Foreskin fibroblast (primary cell): Measurements from ENCODE around the genes PLCB2, CHST14 and GCHFR.

- RRBS, result no CpG with 5 or more reads among the region's 3 CpGs
These were observed 15.8 kb upstream of the SRP14 start for GRCh38 chr15:40054784-40055167.

DNA sequence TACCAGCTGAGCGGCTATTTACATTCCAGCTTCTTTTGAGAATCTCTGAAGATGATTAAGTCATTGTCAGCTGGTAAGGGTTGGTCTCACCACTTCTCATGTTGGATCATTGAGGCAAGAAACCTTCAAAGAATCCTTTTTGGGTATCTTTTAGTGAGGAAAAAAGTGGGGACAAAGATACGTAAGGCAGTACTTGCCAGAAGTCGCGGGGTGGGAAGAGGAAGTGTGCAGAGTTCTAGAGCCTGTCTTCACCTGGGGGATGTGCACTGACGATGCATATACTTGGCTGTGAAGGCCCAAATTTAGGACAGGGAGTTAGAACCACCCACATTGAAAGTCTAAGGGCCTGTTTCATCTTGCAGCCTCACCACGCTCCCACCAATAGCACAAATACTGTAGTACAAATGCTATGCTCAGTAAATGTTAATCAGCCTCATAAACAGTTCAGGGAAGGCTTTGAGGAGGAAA, 25.6 kb upstream of the SRP14 start:
- RRBS, result no CpG with 5 or more reads among the region's 6 CpGs

- RRBS, result no CpG with 5 or more reads among the region's 13 CpGs
These were observed 26.1 kb downstream of the BMF start for GRCh38 chr15:40082460-40083149.

- RRBS, result 82% methylated on average over 6 of the region's 17 CpGs
These were observed 1.4 kb downstream of the PAK6 start for GRCh38 chr15:40239996-40240860.

GRCh38 chr15:40252394-40253706, 14.0 kb downstream of the PAK6 start:
- RRBS, result 10% methylated on average over 47 of the region's 108 CpGs

DNA sequence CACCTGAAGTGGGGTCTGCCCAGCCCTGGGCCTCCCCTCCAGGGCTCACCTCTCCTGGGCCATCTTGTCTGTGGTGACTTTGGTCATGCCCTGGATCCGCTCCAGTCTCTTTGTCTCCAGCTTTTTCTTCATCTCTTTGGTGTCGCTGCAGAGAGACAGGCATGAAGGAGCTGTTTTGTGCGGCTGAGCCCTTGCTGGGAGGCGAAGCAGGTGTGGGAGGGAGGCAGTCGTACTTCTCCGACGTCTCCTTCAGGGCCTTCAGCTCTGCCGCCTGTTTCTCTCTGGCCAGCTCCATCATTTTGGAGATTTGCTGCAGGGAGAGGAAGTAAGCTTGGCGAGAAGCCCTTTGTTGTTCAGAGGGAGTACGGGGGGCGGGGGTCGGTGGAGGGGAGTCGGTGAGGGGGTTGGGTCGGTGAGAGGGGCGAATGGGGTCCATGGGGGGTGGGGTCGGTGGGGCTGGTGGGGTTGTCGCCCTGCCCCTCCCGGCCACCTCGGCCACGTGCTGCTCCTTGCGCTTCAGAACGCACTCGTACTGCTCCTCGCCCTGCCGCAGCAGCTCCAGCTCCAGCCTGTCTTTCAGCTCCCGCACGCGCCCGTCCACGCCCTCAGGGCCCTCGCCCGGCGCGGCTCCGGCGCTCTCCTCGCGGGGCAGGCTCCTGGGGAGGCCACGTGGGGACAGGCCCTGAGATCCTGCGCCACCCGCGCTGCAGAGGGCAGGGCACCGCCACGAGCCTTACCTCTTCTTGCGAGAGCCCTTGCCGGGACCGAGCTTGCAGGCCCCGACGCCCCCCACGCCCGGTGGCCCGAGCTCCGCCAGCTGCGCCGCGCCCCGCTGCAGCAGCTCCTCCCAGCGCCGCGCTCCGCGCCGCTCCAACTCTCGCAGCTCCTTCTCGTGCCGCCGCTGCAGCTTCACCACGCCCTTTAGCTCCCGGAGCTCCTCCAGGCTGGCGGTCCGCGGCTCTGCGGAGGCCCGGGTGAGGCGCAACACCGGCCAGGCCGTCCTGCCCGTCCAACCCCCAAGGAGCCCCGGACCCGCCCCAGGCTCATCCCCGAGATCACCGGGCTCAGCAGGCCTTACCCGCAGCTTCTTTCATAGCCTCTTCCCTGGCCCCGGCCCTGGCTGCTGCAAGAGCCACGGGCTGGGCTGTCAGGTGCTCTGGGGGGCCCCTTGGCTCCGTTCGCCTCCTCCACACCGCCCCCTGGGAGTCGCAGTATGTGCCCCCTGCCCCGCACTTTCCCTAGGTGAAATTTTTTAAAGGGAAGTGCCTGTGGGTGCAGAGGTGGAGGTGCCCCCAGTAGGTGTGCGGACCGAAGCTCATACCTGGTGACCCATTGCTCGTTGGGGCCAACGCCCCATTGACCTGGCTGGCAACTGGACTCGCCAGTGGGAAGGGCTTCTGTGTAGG, 8.2 kb upstream of the ANKRD63 start:
- RRBS, result 4% methylated on average over 19 of the region's 95 CpGs

DNA sequence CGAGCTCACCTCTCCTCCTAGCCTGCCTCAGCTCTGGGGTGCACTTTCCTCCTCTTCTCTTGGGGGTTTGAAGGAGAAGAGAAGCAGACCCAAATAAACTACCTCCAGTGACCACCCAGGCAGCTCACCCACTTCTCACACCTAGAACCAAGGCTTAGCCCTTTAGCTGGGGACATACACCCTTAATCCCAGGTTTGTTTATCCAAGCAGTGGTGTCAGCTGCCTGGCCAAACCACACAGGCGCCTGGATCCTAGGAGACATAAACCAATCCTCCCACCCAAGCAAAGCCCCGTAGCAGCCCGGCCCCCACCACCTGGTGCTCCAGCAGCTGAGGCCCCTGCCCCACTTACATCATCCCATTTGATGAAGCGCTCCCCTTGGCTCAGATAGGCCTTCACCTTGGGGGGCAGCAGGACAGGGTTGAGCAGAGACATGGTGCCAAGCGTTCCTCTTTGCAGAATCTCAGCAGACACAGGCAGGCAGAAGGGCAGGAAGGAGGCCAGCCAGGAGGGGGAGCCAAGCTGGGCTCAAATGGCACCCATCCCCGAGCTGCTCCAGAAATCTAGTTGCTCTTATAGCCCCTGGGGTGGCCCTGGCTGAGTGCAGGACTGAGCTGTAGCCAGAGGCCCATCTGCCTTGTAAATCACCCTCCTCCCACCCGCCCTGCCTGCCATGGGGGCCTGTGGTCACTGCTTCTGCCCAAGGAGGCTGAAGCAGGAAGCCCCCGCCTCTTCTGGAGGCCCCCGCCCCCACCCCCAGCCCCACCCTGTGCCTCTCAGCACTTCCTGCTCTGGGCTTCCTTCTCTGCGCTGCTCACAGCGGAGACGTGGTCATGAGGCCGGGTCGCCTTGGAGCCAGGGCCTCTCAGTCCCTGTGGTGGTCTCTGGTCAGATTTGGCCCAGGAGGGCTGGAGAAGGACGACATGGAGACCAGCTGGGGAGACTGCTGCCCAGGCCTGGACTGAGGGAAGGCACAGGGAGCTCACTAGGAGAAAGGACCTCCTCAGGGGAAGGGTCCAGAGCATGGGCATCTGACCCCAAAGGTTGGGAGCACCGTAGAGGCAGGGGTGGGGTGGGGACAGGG, at the start of gene PLCB2:
Gene PLCB2, minus strand, starts transcription at position 698 of the 1,084 bp plus-strand sequence.
- RRBS, result no CpG with 5 or more reads among the region's 17 CpGs

GRCh38 chr15:40330267-40331366, 7.1 kb downstream of the INAFM2 start:
- RRBS, result no CpG with 5 or more reads among the region's 16 CpGs

DNA sequence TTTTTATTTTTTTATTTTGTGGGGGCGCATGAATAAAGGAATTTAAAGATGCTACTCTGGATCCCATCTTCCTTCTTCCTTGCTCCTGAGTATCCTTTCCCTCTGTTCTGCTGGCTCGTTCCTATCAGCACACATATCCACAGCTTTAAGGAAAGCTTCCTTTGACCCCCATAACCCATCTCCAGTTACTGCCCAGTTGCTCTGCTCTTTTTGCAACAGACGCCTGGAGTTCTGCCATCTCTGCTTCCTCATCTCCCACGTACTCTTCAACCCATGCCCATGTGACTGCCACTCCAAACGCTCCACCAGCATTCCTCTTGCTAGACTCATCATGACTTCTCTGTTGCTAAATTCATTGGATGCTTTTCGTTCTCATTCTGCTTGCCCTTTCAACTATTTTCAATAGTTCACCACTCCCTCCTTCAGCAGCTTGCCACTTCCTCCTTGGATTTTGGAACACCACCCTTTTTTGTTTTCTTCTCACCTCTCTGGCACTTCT, 2.7 kb upstream of the KNSTRN start:
- RRBS, result no CpG with 5 or more reads among the region's 6 CpGs

DNA sequence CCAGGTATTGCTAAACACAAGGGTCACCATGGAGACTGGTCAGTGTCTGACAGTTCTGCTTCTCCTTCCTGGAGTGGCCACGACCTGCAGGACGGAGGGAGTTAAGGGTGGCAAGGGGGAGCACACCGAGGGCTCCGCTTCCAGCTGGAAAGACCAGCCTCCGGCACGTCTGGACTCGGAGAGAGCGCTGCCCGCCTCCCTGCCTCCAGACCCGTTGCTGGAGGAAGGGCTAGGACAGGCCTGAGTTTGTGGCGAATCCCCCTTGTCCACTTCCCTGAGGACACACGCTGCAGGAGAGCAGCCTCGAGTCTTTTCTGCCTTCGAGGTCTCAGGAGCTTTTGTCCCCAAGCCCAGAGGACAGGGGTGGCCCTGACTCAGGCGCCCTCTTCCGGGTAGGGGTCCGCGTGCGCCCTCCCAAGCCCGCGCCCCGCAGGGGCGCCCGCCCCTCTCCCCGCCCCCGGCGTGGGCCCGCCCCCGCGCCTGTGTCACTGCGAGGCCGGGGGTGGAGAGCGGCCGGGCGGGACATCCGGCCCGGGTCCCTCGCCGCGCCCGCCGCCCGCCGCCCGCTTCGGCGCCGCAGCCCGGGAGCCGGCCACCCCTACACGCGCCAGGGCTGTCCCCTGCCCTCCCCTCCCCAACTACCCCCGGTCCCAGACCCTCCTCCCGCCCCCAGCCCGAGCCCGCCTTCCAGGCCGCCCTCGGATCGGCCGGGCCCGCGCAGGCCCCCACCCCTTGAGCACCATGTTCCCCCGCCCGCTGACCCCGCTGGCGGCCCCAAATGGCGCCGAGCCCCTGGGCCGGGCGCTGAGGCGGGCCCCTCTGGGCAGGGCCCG, at the start of gene CHST14:
Gene CHST14, plus strand, starts transcription at position 512 of the 833 bp plus-strand sequence.
- RRBS, result 2% methylated on average over 43 of the region's 72 CpGs

GRCh38 chr15:40506842-40507408, 36.1 kb downstream of the CHST14 start:
- RRBS, result 17% methylated on average over 3 of the region's 25 CpGs

DNA sequence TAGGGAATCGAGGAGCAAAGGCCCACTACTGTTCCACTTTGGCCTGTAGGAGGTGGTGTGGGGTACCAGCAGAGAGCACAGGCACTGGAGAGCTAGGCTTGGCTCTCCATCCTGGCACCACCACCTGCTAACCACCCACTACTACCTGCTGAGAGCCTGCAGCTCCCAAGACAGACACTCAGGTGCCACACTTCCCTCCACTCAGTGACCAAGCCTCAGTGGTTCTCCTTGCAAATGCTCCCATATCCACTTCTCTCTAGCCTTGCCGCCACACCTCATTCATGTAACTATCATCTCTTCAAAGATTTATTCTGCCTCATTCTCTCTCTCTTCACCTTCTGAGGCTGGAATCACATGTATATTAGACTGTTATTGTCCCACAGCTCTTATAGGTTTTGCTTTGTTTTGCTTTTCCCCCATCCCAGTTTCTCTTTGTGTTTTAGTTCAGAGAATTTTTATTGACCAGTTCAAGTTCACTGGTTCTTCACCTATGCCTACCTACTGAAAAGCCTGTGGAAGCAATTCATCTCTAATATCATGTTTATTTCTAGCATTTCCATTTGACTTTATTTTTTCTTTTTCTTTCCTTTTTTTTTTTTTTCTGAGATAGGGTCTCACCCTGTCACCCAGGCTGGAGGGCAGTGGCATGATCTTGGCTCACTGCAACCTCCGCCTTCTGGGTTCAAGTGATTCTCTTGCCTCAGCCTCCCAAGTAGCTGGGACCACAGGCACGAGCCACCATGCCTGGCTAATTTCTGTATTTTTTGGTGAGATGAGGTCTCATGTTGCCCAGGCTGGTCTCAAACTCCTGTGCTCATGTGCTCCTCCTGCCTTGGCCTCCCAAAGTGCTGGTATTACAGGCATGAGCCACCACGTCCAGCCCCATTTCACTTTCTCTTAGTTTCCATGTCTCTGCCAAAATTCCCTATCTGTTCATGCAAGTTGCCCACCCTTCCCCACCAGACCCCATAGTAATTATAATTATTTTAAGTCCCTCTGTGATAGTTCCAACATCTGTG, 18.9 kb downstream of the CCDC32 start:
- RRBS, result no CpG with 5 or more reads among the region's 5 CpGs

DNA sequence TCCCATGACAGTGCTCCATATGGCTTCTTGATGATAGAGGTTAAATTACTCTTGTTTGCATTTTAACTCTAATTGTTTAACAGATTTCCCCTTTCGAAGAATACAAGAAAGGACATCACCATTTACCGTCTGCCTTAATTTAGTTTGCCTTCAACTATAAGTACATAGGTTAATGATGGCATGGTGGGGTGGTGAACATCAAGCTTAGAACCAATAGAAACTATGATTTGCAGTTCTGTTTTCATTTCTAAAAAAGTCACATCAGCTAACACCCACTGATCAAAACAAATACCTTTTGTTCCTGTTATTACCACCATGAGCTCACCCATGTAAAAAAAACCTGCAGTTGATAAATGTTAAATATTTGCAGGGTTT, 6.8 kb downstream of the CCDC32 start:
- RRBS, result no CpG with 5 or more reads among the region's 2 CpGs

GRCh38 chr15:40743378-40744208, 11.5 kb downstream of the RMDN3 start:
- RRBS, result no CpG with 5 or more reads among the region's 8 CpGs

DNA sequence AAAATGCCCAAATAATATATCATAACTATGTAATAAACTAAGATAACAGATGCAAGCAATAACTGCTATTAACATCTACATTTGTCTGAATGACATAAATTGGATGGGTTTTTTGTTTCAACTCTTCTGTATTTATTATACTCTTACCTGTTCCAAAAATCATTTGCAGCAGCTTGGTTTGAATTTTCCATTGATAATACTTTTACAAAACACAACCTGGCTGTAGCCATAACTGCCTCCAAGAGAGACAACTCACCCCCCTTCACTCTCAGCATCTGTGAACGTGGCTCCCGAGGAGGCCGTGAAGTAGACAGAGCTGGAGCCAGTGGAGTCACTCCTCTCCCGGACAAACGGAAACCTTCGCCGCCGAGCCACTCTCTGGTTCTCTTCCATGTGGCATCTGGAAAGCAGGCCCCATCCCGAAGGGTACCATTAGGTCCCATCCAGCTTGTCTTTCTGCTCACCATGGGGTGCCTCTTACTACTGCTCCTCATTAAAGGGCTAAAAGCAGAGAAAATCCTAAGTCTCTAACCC, 3.8 kb downstream of the RMDN3 start:
- RRBS, result no CpG with 5 or more reads among the region's 9 CpGs

- RRBS, result no CpG with 5 or more reads among the region's 42 CpGs
These were observed 769 bp upstream of the GCHFR start for GRCh38 chr15:40762945-40763652.

DNA sequence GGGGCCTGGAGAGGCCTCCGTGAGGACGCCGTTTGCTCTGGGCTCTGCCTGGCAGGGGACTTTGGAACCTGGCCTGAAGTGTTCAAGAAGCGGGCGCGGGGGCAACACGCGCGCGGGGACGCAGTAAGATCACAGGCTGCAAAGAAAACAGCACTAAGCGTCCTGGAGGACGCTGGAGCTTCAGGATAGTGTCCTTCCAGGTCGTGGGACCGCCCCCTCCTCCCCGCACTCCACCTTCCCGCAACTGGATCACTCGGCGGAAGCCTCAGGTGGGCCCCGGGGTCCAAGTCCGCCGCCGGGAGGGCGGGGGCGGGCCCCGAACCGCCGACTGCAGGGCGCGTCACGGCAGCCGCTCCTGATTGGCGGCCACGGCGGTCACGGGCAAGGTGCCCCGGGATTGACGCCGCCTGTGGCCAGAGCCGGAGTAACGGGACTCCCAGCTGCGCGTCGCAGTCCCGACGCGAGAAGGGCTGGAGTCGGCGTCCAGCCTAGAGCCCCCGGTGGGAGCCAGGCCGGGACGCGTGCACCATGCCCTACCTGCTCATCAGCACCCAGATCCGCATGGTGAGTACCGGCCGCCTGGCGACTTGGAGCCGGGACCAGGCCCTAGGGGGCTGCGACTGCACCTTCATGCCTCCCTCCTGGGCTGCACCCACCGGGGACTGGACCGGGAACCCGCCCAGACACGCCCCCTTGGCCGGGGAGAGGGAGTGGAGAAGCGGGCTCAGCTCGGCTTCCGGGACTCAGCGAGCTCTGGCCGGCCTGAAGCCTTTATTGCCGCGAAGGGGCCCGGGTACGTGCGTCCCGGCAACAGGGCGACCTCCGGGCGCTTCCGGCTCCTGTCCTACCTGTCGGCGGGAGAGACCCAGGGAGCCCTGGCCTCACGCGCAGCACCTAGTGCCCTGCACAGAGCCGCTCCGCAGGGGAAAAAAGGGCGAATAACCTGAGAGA, at the start of gene GCHFR:
Gene GCHFR, plus strand, starts transcription at position 416 of the 951 bp plus-strand sequence.
- RRBS, result 2% methylated on average over 30 of the region's 86 CpGs

- RRBS, result no CpG with 5 or more reads among the region's 8 CpGs
These were observed 1.8 kb upstream of the DNAJC17 start for GRCh38 chr15:40808918-40809584.

GRCh38 chr15:40906278-40906949, 12.2 kb downstream of the VPS18 start:
- RRBS, result 2% methylated on average over 5 of the region's 32 CpGs

DNA sequence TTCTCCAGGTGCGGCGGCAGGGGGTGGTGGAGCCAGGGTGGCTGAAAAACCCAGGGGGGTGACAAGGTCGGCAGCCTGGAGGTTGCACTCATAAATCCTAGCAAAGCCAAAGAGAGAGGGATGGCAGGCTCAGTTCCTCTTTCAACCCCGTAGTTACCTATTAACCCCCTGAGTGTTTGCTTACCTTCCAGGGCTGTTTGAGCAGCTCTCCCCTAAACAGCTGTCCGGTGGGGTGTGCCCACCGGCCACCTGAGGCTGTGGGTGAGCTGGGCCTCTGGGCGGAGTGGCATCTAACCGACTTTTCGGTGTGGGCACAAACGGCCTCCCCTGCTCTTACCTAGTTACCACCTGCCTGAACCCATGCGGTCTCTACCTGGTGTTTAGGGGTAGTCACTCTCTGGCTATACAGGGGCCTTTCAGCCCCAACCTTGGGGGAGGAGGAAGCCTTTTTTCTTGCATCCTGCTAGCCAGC, 3.5 kb downstream of the DLL4 start:
- RRBS, result no CpG with 5 or more reads among the region's 11 CpGs